Pericardium fibroblast (primary cell): ENCODE measurements around a stretch of chr7.

GRCh38 chr7:27122452-27123468, 7.8 kb downstream of the HOXA4 start:
- RAMPAGE, long total RNA, result no peak

GRCh38 chr7:27139709-27139923, 3.9 kb downstream of the HOXA5 start:
- RAMPAGE, long total RNA, result no peak

- RAMPAGE, long total RNA, result no peak
Measured at GRCh38 chr7:27150422-27151451, 1.6 kb downstream of the HOXA3 start.

- RAMPAGE, long total RNA, result no peak
Measured at GRCh38 chr7:27165755-27166332, 507 bp upstream of the HOXA9 start.

DNA sequence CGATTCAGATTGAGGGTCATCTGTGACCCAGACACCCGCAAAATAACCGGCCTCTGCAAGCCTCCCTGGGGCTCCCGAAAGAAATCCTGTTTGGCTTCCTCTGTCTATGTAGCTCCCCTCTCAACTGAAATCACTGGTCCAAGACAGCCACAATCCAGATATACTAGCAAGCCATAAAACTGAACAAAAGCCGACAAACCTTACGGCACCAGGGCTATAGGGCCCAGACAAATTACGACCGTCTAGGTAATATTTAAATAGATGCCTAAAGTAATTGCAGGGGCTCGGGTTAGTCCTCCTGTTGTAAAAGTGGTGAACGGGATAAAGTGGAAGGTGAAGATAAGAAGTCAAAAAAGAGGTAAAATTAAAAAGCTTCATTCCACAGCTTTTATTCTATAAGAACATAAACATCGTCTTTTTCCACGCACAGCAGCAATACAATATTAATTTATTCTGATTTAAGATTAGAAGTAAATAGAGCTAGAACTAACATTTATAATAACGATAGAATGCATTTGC, 3.8 kb downstream of the HOXA10 start:
- RAMPAGE, long total RNA, result no peak

DNA sequence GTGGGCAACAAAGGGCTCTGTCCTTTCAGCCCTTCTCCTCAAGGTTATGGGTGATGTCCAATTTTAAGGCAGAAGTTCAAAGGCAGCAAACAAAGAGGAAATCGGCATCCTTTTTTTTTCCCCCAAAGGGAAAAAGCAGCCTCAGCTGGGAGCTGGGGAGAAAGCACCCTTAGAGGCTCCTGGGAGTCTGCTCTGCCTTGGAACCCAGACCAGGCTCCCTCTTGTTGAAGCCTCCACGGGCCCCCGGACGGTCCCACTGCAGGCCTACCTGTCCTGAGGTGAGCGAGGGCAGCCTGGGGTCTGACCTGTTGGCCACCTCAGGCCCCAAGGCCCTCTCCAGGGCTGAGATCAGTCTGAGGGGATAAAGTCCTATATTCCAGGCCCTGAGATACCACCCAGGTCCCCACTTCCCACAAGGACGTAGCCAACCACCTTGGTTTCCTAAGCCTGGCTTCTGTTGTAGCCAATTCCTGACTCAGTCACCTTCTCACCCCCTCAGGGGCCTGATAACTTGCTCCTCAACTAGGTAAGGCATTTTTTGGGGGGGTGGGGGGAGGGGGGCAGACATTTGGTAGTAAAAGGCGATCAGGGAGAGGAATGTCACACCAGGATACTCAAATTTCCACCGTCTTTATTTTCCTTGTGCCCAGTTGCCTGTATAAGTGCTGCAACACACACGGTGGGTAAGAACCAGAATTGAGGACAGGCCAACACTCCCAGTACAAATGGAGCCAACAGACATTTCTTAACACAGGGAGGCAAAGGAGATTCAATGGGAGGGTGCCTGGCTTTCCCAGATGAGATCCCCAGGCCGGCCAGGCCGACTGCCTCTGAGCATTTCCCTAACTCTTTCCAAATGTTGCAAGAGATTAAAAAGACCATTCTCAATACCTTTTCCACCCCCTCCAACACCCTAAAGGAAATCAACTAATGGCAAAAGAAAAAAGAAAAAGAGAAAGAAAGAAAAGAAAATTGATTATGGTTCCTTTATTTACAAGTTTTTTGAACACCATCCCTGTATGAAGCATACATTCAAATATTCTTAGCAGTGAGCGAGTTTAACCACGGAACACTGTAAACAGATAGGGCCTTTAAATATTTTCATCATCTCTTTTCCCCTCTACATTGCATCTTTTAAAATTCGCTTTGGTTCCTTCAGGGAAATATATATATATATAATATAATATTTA, 4.1 kb downstream of the HOXA11 start:
- RAMPAGE, long total RNA, result no peak

DNA sequence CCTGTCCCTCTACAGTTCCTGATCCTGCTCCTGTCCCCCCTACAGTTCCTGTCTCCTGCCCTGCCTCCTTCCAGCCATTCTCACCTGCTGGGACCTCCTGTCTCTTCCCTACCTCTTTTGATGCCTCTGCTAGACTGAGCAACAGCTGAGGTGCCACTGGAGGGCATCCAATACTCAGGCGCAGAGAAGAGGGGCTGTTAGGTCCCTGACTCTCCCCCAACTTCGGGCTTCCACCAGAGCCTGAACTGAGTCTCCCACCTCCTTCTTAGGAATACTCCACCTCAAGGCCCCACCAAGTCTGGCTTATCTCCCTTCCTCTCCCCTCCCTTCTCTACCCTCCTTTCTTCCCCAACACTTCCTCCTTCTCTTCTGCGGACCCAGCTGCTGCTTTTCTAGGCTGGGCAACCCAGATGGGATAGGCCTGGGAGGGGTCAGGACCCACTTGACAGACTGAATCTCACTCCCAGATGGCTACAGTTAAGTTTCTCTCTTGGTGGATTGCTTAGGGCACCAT, 4.8 kb upstream of the HOXA11 start:
- RAMPAGE, long total RNA, result no peak

DNA sequence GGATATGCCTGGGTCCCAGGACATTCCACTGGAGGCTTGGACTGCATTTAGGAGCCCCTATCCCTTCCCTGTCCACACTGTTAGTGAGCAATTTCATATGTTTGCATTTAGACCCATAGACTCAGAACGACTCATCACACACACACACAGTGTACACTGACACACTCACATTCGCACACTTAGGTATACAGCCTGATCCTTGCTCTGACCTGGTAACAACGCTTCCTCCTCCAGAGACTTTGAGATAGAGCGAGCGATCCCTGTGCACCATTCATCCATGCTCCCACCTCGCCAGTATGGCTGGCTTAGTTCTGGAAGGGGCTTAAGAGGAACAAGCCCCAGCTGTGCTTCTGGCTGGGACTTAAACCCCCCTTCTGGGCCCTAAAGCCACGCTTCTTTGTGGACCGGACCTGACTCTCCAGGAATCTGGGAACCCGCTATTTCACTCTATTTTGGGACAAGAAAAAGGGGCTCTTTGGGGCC, 899 bp upstream of the HOXA13 start:
- RAMPAGE, long total RNA, result no peak

DNA sequence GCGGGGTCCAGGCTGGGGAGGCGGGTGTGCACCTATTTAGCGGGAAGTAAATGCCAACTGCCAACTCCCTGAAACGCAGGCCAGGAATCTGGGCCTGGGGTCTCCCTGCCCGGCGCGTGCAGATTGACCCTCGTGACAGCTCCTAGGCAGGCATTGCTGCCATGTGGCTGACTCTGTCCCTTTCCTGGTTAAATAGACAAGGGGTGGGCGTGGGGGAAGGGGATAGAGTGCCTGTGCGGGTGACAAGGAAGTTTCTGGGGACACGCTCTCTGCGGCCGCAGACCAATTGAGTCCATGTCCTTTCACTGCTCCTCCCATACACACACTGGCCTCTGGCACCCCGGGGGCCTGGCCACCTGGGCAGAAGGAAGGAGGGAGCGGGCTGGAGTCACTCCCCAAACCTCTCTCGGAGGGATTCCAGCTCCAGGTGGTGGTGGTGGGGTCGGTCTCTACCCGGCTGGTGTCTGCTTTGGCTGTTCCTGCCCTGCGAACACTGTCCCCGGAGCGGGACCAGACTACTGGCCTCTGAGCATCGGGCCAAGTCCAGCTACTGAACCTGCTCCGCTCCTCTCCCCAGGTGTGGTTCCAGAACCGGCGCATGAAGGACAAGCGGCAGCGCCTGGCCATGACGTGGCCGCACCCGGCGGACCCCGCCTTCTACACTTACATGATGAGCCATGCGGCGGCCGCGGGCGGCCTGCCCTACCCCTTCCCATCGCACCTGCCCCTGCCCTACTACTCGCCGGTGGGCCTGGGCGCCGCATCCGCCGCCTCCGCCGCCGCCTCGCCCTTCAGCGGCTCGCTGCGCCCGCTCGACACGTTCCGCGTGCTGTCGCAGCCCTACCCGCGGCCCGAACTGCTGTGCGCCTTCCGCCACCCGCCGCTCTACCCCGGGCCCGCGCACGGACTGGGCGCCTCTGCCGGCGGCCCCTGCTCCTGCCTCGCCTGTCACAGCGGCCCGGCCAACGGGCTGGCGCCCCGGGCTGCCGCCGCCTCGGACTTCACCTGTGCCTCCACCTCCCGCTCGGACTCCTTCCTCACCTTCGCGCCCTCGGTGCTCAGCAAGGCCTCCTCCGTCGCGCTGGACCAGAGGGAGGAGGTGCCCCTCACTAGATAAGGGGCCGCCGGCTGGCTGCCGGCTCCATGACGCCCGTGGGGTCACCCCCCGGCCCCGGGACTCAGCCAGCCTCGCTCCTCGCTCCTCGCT, 3.1 kb downstream of the EVX1 start:
- RAMPAGE, long total RNA, result no peak

DNA sequence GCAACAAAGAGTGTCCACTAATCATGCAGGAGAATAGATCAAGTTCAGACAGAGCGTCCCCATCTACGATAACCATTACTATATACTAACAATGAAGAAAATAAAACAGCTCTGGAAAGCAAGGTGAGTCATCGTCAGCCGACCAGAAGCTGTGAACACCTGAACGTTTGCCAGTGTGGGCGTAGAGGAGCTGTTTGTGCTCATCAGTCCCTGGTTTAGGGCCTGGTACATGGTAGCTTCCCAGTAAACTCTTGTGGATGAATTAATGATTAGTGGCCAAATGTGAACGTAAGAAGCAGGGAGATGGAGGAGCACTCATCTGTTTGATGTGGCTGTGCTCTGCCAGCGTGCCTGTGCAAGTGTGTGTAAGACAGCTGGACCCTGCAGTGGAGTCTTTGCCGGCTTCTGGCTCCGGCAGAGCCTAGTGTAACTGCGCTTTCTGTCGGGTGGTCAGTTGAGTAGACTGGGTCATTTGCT, 180.8 kb downstream of the EVX1 start:
- RAMPAGE, long total RNA, result no peak

DNA sequence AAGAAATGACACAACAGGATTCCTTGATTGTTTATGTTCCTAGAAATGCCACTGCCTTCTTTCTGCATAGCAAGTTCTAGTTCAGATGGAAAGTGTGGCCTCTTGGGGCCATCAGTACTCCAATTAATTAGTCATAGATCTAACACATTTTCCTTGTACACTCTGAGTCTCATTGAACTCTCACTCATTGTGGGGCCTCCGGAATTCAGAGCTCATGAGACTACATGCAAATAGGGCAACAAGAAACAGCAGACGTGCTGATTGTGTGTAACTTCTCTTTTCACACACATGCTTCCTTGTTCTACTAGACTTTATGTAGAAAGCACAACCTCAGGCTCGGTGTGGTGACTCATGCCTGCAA, 35.3 kb upstream of the HIBADH start:
- RAMPAGE, long total RNA, result no peak

- RAMPAGE, long total RNA, result no peak
Measured at GRCh38 chr7:27801508-27802149, 61.7 kb downstream of the TAX1BP1 start.

DNA sequence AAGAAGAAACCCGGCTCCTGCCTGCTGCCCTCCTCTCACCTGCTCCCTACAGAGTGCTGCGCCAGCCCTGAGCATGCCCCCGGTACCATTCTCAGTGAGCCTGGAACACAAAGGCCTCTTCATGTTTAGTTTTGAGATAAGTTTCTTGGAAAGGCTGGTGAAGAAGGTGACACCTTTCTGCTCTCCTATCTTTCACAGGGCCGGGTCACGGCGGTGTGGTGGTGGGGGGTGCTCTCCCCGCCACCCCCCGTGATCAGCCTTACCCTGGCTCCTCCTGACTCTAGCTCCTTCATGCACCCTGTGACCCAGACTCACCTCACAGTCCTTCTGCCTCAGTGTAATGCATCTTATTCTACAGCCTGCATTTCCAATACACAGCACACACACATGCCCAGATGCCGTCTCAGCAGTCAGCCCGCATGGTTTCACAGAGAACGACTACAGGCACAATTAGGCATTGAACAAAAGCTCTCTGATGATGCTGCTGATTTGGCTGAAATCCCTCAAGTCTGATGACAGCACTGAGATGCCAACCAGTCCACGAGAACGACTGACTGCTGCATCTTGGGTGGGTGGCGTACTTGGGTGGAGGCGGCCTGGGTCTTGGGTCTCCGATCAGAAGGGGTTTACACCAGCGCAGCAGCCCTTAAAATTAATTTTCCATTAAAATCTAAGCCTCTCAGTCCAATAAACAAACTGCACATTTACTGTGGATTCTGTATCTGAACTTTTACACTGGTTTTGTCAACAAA, 200.3 kb downstream of the TAX1BP1 start:
- RAMPAGE, long total RNA, result no peak

DNA sequence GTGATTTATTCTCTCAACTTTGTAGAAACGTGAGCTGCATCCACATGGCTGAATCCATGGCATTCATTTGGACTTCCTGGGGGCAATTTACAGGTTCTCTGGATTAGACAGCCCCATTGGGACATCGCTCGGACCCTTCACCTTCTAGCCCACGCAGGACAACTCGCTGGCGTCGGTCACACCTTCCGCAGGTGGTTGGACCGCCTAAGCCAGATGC, 1.6 kb downstream of the JAZF1 start:
- RAMPAGE, long total RNA, result no peak

DNA sequence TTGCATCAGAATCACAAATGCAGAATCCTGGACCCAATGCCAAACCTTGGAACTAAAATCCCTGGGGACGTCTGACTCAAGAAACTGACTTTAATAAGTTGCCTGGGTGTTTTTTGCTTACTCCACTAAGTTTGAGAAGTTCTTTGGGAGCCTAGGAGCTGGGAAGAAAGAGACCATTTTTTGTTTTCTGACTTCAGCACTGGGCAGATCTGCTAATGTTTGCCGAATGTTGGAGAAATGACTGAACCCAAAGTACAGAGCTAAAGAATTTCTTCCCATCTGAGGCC, 6.5 kb upstream of the CREB5 start:
- RAMPAGE, long total RNA, result no peak

- RAMPAGE, long total RNA, result no peak
Measured at GRCh38 chr7:28490709-28491407, 78.5 kb downstream of the CREB5 start.

DNA sequence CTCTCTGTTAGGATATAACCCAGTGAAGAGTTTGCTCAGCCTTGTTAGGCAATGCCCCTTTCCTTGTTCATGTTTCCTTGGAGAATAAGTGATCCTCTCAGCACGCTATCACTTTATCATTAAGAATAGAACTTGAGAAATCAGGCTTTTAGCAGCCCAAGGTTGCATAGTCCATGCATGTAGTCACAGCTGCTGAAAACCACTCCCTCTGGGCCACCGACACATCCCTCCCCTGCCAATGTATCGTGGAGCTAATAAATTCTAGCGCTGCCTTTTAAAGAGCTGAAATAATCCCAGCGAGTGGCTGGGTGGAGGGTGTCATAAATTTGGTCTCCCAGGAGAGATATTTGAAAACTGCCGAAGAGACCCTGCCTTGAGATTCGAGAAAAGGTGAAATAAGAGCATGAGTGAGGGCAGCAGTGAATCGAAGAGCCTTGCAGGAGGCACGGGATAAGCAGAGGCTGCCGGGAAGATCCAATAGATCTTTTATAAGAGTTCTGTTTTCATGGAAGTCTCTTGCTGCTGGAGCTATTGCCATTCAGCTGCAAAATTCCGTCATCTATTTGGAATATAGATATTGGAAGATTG, 249.9 kb downstream of the TRIL start:
- RAMPAGE, long total RNA, result no peak

- RAMPAGE, long total RNA, result no peak
Measured at GRCh38 chr7:28809032-28809633, 149.0 kb downstream of the TRIL start.

DNA sequence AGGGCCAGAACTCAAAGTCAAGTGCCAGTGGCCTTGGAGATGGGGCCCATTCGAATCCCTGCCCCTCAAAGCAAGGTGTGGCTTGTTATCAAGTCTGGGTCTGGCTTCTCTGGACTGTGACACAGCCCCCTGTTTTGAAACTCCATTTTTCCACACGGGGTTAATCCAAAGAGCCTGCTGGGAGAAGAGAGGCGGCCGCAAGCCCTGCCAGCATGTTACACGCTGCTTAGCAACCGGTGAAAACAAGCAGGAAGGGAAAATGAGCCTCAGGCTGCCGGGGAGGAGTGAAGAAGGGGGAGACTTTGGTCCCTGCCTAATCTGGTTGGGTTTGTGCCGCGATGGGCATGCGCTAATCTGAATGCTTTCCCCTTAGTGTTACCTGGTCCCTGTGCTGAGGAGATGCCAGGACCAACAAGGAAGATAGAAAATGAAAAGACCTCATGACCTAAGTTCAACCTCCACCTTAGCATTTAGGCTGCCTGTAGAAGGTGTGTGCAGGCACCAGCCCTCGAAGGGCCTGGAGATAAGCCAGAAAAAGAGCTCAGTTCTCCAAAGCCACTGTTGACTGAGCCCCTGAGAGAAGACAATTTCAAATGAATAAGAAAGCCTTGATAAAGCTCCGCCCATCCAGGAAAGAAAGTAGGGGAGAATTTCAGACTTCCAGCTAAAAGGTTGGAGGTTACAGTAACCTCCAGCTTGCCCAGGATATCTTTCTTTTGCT, 24.7 kb downstream of the TRIL start:
- RAMPAGE, long total RNA, result no peak

DNA sequence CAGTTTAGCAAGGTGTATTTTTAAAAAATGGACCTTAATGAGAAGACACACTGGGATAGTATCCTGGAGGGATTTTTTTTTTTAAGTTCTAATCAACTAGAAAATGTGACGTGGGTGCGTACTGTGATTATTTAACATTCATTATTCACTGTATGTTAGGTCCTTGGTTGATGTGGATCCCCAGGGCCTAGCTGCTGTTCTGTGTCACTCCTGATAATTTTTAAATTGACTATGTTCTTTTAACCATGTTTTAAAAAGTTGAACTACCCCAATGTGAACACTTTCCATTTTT, 1.4 kb upstream of the CHN2 start:
- RAMPAGE, long total RNA, result no peak